M059J (cell line): ENCODE data around the gene TREML1.

GRCh38 chr6:40138406-40138954, 204.2 kb upstream of the MOCS1 start:
- RAMPAGE, long total RNA = no peak

GRCh38 chr6:40298541-40298819, 288.7 kb downstream of the LRFN2 start:
- RAMPAGE, long total RNA = no peak

DNA sequence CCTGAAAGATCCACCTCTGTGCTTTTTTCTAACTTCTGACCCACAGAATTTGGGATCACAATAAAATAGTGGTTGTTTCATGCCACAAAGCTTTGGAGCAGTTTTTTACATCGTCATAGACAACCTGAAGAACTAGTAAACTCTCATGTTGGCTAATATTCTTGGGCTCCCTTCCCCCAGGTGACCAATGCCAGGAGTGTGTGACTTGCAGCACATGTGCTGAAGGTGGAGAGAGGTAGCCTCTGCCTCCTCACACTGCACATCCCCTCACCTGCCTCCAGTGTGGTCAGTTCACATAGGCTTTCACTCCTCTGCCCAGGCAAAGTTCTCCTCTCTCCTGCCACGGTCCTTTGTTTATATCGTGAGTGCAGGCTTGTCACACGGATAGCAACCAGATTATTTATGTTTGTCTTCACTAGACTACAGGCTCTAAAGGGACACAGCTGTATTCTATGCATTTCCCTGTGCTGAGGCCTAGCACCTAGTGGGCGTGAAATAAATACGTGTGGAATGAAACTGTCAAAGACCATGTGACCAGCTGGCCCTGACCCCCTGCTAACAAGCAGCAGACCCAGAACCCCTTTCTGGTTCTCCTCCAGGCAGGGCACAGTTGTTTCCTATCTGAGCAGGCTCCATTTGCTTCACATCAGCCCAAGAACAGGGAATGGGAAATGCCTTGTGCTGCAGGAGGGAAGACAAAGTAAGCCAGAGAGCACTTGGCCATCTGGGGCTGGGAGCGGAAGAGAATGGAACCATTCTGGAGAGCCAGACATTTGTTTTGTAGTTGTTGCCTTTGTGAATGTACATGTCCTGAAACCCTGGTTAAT, 42.4 kb downstream of the UNC5CL start:
- RAMPAGE, long total RNA = no peak

GRCh38 chr6:41041157-41041594, 1.1 kb upstream of the TSPO2 start:
- RAMPAGE, long total RNA = no peak

- RAMPAGE, long total RNA = no peak
Measured at GRCh38 chr6:41056673-41057573, 3.9 kb downstream of the APOBEC2 start.

GRCh38 chr6:41060902-41061491, 8.0 kb downstream of the APOBEC2 start:
- RAMPAGE, long total RNA = no peak

- RAMPAGE, long total RNA = no peak
Measured at GRCh38 chr6:41074111-41074788, 1.5 kb downstream of the NFYA start.

DNA sequence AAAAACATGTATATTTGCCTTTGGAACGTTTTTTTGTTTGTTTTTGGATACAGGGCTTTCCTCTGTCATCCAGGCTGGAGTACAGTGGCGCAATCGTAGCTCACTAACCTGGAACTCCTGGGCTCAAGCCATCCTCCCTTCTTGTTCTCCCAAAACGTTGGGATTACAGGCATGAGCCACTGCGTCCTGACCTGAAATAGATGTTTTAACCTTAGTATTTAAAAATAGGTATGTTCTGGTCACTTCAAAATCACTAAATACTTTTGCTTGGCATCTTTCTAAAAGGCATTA, 2.3 kb downstream of the NFYA start:
- RAMPAGE, long total RNA = no peak

DNA sequence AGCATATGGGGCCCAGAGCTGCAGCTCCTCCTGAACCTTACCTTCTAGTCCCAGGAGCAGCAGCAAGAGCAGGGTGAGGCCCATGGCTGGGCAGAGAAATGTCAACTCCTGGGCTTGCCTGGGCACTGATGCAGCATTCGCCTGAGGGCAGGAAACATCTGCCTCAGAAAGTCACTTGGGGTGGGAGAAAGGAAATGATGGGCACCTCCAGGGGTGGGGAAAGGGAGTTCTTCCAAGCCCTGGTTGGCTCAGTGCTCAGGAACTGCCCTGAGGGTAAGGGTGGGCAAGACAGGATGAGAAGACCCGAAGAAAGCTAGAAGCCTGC, at the start of gene TREML1:
TREML1 (minus strand) TSS at position 143 of the 325 bp plus-strand sequence.
- RAMPAGE, long total RNA = no peak

DNA sequence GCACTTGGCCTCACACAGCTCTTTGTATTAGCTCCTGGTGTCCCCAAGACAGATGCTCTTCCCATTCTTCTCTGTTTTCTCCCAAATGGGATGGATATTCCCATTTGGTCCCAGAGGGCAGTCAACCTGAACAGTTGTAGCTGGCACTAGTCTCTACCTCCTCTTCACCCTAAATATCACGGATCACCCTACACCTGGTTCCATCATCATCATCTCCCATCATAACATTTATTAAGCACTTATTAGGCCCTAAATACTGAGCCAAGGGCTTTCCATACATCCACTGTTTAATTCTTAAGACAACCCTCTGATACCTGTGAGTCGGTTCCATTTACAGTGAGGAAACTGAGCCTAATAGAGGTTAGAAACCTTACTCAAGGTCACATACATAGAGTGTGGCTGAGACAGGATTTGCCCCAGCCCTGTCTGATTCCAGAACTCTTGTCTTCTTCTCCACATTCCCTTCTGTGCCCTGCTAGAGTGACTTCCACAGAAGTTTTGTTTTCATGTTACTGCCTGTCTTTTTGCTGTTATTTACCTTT, 15.4 kb downstream of the TREM1 start:
- RAMPAGE, long total RNA = no peak

DNA sequence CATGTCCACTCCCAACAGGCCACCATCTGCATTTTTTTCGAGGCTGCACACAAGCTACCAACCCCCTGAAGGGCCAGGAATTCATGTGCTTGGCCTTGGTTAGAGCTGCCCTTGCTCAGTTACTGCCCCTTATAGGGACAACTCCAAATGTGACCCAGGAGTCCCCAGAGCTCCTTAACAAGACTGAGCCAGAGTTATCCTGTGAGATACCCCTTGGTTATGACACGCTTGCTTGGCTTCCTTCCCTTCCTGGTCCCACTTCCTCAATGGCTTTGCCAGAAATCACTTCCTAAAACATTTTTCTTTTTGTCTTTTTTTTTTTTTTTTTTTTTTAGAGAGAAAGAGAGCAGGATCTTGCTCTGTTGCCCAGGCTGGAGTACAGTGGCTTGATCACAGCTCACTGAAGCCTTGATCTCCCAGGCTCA, 8.9 kb downstream of the TREM1 start:
- RAMPAGE, long total RNA = no peak

GRCh38 chr6:41456607-41457304, 89.4 kb upstream of the FOXP4 start:
- RAMPAGE, long total RNA = no peak

GRCh38 chr6:41563015-41563867, 17.1 kb downstream of the FOXP4 start:
- RAMPAGE, long total RNA = no peak

DNA sequence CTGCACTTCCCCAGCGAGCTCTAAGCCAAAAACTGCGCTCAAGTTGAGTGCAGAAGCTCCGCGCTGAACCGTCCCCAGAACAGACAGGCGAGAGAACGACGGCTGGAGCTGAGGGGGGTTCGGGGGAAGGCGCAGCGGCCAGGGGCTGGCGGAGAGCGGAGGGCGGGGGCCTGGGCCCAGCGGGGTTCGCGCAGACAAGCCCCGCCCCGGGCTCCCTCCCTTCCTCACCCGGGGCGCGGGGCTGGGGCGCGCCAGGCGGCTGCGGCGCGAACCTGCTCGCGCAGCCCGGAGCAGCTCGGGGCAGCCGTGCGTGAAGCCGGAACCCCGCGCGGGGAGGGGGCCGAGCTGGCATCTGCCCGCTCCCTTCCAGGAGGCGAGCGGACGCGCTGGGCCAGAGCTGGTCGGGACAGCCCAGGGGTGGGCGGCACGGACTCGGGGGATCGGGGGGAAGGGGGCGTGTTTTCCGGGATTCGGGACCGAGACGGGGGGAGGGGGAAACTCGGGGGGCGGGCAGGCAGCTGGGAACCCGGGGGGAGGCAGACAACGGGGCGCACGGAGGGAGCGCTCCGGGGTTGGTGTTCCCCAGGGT, 1.2 kb downstream of the TFEB start:
- RAMPAGE, long total RNA = no peak

- RAMPAGE, long total RNA = no peak
Measured at GRCh38 chr6:41917336-41918092, 3.4 kb downstream of the MED20 start.

DNA sequence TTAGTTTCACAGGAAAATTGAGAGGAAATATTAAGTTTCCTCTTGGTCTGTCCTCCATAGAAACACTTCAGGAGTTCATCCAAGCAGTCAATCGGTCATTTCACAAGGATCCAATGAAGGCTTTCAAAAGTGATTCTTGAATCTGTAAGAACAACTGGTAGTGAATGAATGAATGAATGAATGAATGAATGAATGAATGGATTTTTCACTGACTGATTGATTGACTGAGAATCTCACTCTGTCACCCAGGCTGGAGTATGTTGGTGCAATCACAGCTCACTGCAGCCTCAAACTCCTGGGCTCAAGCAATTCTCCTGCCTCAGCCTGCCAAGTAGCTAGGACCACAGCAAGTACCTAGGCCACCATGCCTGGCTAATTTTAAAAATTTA, 39.4 kb upstream of the TAF8 start:
- RAMPAGE, long total RNA = no peak

GRCh38 chr6:42024192-42024782, 26.0 kb upstream of the TAF8 start:
- RAMPAGE, long total RNA = no peak

GRCh38 chr6:42028034-42029046, 22.0 kb upstream of the TAF8 start:
- RAMPAGE, long total RNA = no peak

GRCh38 chr6:42100556-42100798, 41.9 kb downstream of the C6orf132 start:
- RAMPAGE, long total RNA = no peak

DNA sequence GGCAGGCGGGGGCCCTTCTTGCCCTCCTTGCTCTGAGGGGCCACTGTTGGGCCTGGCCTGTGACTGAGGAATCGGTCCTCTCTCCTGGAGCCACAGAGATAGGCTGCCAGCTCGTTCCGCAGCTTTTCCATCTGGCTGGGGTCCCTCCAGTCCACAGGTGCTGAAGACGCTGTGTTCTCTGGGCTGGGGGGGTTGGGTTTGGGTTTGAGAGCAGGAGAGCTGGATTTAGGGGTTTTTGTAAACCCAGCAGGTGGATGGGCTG, 36.1 kb downstream of the C6orf132 start:
- RAMPAGE, long total RNA = no peak